ENCODE results near the gene GGTLC3.

DNA sequence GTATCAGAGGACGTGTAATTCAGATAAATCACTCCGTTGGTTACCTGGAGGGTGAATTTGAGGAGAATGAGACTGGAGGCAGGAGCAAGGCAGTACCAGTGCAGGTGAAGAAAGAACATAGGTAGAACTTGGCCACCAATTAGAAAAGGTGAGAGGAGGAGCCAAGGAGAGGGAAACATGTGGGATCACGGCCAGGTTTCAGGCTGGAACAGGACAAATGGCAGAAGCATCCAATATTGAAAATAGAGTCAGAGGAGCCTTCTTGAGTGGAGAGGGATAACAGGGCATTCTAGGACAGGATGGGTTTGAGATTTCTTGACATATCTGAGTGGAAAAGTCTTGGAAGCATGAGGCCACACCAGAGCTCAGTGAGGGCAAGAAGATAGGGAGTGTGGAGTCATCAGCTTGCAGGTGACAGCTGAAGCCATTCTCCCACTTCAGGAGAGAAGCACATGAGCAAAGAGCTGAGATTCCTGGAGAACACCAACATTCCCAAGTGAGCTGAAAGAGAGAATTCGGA lies 36.4 kb upstream of the IL17RA start:
- PRO-cap: no peak
- RRBS: no CpG with 5 or more reads among the region's 4 CpGs

DNA sequence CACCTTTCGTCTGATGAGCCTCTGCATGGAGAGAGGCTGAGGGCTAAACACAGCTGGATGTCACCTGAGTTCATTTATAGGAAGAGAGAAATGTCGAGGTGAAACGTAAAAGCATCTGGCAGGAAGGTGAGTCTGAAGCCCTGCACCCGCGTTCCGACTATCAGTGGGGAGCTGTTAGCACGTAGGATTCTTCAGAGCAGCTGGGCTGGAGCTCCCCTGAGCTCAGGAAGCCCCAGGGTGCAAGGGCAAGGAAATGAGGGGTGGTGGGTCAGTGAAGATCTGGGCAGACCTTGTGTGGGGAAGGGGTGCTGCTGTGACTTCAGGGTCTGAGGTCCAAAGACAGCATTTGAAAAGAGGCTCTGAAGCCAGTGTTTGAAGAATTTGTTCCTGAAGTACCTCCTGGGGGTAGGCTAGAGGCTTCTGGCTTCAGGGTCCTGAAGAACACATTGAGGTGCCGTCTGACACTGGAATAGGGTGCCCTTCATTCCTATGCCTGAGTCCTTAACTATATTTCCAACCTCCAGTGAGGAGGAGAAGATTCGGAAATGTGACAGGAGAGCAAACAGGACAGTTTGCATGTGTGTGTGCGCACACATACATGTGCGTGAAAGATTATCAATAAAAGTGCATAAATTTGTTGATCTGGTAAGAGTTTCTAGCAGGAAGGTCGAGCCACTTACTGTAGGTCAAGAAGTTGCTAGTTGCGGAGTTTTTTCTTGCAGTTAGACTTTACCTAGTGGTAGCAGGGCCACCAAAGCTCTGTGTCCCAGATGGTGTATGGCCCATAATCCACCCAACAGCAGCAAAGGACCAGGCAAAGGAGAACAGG lies 9.8 kb downstream of the TMEM121B start:
- PRO-cap: no peak
- RRBS: no CpG with 5 or more reads among the region's 13 CpGs

DNA sequence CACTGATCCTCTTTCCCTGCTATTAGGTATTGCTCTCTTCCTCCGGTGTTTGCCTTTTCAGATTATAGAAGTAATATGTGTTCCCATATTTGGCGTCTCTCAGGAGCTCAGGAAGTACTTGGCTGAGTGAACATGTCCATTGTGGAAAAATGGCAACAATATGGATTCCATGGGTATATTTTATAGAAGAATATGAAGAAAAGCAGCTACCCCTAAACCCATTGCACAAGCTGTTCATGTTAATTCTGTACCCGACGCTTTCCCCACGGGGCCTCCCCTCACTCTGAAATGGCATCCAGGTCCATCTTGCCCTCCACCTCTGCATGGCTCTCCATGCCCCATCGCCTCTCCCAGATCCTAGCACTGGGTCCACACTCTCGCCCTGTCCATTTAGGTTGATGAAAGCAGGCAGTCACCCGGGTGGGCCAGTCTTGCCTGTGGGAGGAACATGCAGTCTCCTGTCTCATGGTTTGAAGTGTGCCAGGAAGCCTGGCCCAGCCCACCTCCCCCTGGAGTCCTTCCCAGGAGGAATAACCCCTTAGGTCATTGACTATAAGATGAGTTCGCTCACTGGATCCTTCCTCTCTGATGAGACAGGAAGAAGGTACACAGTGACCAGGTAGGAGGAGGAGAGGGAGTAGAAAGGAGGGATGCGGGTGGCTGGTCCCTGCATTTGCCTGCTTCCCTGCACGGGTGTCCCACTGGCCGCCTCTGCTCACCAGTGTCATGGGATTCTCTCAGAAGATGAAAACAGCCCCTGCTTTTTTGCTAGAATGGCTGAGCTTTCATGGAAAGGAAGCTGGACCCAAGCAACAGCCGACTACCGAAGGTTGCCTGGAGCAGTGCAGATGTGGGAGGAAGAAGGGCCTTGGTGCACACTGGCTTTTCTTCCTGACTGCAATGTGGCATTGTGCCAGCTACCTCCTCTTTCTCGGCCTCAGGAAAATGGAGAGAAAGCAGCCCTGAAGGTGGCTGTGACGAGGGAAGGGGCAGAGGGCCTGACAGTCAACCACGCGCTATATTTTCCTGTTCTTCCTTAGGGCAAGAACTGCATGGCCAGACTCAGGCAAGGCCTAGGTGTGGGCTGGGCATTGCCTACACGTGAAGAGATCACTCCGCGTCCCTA lies 6.8 kb downstream of the TMEM121B start:
- PRO-cap: no peak
- RRBS: no CpG with 5 or more reads among the region's 21 CpGs

DNA sequence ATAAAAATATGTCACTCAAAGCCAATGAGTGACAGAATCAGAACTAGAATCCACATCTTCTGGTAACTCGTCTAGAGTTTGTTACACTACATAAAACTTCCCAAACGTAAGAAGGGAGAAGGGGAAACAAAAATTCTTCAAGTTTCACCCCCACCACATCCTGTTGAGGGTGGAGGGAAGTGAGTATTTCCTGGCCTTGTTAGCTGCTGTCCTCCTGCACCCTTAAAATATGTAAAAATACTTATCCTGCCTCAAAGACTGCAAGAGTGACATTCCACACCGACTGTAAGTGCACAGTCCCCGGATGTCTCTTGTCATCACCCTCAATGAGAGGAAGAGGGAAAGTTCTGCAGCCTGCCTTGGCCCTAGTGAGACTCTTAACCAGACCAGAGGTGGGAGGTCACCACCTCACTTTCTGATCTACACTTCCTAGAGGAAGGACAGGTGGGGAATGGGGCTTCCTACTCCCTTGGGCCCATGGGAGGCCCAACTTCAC lies 3.3 kb downstream of the TMEM121B start:
- PRO-cap: no peak
- RRBS: no CpG with 5 or more reads among the region's 4 CpGs

- PRO-cap: no peak
- RRBS: no CpG with 5 or more reads among the region's 14 CpGs
These were observed 2.4 kb upstream of the CECR2 start for GRCh38 chr22:17366742-17367341.

GRCh38 chr22:17368462-17369379 lies 539 bp upstream of the CECR2 start:
- PRO-cap: unidirectional peak, minus-strand start at chr22:17369066
- RRBS: 4% methylated on average over 14 of the region's 59 CpGs

GRCh38 chr22:17385444-17386396 lies 16.5 kb downstream of the CECR2 start:
- PRO-cap: no peak
- RRBS: no CpG with 5 or more reads among the region's 20 CpGs

DNA sequence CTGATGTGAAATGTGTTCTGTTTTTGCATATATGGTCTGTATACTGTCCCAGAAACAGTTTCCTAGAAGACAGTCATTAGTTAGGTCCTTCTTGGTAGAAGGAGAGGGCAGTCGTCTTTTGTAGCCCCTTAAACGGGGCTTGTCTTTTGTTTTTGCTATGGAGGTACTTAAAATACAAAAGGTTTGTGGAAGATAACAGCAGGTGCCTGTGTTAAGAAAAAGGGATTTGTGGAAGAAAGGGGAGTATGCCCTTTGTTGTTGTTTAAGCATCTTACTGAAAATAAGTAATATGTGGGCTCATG lies 95.4 kb upstream of the SLC25A18 start:
- PRO-cap: no peak
- RRBS: no CpG with 5 or more reads among the region's 2 CpGs

- PRO-cap: no peak
- RRBS: no CpG with 5 or more reads among the region's 16 CpGs
These were observed 16.3 kb downstream of the SLC25A18 start for GRCh38 chr22:17579475-17580029.

GRCh38 chr22:17637875-17638136 lies 751 bp upstream of the BCL2L13 start:
- PRO-cap: no peak
- RRBS: no CpG with 5 or more reads among the region's 4 CpGs

DNA sequence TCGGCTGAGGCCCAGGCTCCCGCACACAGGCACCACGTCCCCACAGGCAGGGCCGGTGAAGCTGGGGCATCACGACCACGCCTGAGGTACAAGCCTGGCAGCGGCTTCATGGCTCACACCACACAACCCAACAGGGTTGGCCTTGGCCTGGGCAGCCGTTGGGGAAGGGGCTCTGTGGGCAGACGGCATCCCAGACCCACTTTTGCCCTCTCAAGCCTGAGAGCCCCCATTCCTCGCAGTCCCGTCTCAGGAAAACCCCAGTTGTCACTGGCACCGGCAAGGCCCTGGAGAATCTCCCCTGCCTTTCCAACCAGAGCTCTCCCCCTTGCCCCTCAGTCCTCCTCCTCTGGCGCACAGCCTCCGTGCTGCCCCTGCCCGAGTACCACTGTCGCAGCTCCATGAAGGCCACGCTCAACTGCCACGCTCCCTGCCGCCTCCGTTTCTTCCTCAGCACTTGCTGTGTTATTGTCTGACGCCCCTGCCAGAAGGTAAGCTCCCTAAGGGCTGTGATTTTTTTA lies 34.5 kb downstream of the BID start:
- PRO-cap: no peak
- RRBS: 94% methylated on average over 4 of the region's 21 CpGs

DNA sequence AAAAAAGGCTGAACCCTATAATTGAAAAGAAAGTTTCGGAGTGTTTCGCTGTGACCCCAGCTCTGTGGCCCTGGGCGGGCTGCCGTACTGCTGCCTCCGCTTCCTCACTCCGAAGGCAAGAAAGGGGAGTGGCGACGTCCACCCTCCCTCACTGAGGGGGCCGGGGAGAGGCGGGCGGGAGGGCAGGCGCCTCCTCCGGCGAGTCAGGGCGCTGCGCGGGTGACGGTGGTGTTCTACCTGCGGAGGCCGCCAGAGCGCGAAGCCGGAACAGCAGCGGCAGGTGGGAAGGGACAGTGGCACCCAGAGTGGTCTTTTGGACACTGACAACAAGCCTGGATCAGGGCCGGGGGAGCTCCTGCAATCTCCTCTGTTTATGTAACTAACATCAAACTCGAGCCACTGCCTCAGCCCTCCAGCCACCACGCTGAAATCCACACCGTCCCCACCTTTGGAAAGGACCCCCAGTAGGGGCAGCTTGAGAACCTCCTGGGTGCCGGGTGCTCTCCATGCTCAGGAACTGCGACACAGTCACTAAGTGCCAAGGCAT lies 25.6 kb downstream of the BID start:
- PRO-cap: no peak
- RRBS: 95% methylated on average over 17 of the region's 30 CpGs

GRCh38 chr22:17778302-17778811 lies 4.1 kb upstream of the BID start:
- PRO-cap: no peak
- RRBS: 92% methylated on average over 3 of the region's 22 CpGs

GRCh38 chr22:17887021-17887753 lies 112.9 kb upstream of the BID start:
- PRO-cap: no peak
- RRBS: no CpG with 5 or more reads among the region's 10 CpGs

- PRO-cap: no peak
- RRBS: no CpG with 5 or more reads among the region's 6 CpGs
These were observed 80.7 kb downstream of the MICAL3 start for GRCh38 chr22:17943477-17944243.

DNA sequence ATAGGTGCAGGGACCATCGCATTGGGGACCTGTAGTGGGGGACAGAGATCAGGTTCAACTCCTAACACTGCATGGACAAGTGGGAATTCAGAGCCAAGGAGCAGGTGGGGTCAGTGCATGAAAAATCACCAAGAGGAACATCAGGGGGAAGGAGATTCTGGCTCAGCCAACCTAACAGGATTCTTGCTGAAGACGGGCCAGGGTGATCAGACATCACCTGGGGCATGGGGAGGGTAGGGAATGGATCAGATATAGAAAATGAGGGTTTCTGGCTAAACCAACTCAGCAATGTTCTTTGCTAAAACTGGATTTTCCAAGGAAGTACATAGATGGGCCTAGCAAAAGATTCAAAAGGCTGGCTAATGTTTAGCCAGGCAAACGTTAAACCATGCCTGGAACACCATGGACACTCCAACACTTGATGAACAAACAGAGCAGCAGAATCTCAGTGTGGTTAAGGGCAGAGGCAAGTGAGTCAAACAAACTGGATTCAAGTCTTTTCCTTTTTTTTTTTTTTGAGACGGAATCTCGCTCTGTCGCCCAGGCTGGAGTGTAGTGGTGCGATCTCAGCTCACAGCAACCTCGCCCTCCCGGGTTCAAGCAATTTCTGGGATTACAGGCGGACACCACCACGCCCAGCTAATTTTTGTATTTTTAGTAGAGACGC lies 70.0 kb downstream of the MICAL3 start:
- PRO-cap: no peak
- RRBS: no CpG with 5 or more reads among the region's 12 CpGs

DNA sequence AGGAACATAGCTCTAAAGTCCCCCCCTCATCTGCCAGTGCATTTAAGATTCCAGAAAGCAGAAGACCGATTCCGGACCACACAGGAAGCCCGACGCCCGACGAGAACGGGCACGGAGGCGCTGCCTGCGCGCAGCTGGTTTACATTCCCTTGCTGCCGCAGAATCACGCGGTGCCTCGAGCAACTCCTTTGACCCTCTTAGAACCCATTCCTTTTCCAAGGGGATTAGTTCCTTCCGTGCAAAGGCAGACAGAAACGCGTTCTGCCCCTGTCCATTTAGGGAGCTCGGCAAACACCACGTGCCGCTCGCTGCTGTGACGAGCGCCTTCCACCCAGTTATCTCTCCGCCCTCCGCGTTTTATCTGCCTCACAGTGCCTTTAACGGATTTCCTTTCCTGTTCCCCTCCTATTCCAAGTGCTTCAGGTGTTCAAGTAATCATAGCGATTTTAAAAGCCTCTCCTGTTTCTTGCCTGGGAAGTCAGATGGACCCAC lies 24.1 kb upstream of the MICAL3 start:
- PRO-cap: bidirectional peak, plus-strand start at position 227 of the sequence, minus-strand start at position 199 of the sequence
- RRBS: no CpG with 5 or more reads among the region's 29 CpGs

DNA sequence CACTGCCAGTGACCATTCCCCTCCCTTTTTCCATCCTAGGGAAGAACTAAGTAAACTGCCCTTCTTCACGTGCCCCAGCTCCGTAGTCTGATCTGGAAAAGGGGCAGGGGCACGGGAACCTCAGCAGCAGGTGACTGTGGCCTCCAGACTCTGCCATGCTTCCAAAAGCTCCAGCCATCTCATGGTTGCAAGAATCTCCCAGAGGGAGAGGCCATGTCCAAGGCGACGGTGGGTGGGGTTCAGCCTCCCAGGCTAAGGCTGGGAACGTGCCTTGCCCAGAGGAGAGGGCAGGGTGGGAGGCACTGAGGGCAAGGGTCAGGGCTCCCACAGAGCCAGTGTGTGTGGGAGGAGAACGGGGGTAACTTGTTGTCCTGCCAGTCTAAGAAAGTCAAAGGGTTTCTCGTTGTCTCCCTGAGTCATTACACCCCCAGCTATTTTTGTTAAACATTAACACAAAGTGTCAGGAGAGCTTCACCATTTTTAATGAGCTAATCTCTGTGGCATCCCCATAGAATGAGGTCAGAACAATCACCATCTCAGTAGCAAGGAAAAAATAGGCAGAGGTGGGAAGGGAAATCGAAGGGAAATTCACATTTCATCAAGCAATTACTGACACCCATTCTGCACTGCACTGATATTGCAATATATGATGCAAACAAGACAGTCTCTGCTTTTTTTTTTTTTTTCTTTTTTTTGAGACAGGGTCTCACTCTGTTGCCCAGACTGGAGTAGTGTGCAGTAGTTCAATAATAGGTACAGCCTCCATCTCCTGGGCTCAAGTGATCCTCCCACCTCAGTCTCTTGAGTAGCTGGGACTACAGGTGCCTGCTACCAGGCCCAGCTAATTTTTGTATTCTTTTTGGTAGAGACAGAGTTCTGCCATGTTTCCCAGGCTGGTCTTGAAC lies 16.5 kb upstream of the PEX26 start:
- PRO-cap: bidirectional peak, plus-strand start at position 509 of the sequence, minus-strand start at position 390 of the sequence
- RRBS: no CpG with 5 or more reads among the region's 9 CpGs

GRCh38 chr22:18075942-18076829 lies 1.6 kb upstream of the PEX26 start:
- PRO-cap: no peak
- RRBS: no CpG with 5 or more reads among the region's 13 CpGs

DNA sequence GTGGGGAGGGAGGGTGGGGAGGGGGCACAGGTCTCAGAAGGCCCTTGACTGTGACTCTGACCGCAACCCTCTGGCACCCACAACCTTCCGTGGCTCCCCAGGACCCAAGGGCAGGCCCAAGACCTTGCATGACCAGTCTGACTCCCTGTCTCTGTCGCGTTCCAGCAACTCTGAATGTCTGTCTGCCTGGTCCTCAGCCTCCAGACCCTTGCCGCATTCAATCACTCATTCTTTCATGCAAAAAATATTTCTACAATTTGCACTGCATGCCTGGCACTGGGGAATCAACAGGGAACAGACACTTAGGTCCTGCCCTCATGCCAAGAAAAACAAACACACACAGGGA lies at the start of gene GGTLC3:
Gene GGTLC3, minus strand, starts transcription at position 222 of the 346 bp plus-strand sequence.
- PRO-cap: no peak
- RRBS: no CpG with 5 or more reads among the region's 5 CpGs